Tibial artery (tissue), 1 donor: Measurements from ENCODE around the genes TNNT2 and SHISA4.

GRCh38 chr1:200437813-200438293 is 28.0 kb upstream of the ZNF281 start:
- PRO-cap: no peak

DNA sequence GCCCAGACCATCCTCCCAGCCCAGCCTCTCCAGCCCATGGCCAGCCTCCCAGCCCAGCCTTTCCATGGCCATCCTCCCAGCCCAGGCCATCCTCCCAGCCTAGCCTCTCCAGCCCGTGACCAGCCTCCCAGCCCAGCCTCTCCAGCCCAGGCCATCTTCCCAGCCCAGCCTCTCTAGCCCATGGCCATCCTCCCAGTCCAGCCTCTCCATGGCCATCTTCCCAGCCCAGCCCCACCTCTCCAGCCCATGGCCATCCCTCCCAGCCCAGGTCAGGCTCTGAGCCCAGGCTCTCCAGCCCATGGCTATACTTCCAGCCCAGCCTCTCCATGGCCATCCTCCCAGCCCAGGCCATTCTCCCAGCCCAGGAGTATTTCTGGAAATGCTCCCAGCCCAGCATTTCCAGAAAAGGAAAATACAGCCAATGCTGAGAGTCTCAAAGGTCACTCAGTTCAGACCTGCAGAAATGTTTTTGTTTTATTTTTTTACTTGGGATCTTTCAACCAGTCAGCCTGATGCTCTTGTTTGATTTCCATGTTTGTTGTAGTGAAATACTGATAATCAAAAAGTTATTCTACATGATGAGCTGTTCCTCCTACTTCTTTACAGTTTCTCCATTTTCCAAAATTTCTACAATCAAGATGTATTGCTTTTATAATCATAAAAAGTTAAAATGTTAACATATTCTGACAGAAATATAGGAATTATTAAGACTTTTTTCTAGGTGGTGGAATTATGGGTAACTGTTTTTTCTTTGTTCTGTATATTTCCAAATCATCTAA is 70.0 kb upstream of the ZNF281 start:
- PRO-cap: no peak

DNA sequence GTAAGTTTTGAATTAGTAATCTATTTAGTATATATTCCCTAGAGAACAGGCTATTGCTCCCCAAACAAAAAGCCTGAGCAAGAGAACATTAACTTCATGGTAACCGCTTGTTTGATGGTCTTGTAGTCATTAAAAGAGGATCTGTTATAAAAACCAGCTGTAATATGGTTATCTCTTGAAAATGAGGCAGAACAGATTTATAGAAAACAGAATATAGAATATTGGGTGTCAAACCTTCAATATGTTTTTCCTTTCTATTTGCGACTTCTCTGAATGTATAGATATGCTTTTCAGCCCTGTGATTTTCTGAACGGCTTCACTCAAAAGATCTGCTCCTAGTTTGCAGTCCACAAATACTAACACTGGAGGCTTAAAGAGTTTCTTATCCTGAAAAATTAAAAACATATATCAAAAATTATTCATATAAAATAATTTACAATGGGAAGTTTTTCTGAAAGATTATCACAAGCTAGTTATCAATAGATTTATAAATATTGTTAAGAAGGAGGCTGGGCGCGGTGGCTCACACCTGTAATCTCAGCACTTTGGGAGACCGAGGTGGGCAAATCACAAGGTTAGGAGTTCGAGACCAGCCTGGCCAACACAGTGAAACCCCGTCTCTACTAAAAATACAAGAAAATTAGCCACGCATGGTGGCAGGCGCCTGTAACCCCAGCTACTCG is 20.7 kb downstream of the DDX59 start:
- PRO-cap: no peak

DNA sequence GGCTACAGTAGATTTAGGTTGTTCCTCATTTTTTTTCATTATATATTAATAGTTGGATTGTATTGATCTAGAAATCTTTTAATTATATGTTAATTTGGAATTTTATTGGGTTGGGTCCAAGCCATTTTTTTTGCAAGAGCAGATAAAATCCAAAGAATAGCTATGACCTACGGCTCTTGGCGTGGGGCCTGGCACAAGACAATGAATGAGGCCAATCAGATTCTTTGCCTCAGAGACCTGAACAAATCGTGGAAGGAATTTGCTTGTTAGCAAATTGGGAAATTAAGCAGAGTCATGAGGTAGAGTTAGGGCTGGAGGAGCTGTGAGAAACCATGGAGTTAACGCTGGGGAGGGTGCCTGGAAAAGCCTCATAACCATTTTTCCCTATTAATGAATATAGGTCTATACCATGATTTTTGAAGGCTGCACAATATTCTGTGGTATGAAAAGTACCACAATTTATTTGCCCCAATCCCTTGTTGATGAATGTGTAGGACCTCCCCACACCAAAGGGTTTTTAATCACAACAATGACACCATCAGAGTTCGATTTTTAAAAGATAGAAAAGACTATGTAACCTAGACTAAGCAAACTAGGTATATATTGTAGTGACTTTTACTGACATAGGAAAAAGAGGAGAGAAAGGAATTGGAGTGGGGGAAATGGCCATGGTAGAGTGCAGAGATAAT is 40.2 kb downstream of the CAMSAP2 start:
- PRO-cap: no peak

DNA sequence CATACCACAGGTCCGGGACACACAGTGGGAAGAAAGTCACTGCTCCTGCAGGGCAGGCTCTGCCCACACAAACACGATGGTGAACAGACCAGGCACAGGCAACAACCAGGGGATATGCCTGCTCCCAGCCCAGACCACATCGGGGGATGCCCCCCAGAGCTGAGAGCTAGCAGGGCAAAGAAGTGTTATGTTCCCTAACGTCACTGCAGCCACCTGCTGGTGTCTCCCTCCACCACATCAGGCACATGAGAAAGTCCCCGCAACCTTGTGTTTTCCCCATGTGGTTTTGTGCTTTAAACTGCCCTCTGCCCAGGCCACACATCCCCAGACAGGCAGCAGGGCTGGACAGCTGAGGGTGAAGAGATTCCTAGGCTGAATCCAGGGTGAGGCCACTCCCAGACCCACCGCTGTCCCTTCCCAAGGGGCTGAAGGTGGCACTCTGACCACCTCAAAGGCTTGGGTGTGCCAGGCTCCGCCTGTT is 53.5 kb downstream of the KIF21B start:
- PRO-cap: no peak

DNA sequence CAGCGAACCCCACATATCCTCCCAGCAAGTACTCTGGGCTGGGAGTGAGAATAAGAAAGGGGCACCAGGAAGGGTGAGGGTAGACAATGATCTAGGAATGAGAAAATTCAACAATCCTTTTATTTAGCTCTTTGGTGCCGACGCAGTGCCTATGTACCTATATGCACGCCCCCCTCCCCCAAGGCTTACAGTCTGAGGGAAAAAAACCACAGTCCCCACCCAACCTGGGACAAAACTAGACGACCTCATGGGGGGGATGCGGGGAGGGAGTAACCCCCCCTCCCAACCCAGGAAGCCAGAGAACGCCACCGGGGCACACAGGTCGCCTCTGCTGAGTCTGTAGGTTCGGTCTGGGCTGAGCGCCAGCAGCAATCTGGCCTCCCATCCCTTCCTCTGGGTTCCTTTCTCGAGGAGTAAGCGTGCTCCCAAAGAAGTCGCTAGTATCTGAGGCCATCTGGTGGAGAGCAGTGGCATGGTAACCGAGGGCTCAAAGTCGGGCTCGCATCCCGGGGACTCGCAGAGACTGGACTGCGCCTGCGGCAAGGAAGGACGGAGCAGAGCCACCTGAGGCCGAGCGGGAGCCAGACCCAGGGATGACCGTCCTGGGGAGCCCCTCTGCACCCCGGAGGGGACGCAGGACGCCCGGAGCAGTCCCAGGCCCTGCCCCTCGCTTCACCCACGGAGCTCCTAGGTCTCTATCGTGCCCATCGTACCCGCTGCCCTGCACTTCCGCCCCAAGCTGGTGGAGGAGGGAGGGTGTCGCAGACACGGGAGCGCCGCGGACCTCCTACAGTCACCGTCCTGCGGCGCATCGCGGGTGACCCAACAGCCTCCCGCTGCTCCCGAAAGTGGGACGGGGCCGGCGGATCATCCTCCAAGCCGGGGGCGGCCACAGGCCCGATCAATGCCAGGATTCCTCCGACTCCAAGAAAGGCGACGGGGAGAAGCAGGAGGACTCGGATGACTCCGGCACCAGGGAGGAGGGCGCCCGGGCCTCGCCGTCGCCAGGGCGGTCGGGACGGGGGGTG is 1.9 kb upstream of the CACNA1S start:
- PRO-cap: unidirectional peak, plus-strand start at position 519 of the sequence

GRCh38 chr1:201172175-201172798 is 18.0 kb upstream of the TMEM9 start:
- PRO-cap: no peak

DNA sequence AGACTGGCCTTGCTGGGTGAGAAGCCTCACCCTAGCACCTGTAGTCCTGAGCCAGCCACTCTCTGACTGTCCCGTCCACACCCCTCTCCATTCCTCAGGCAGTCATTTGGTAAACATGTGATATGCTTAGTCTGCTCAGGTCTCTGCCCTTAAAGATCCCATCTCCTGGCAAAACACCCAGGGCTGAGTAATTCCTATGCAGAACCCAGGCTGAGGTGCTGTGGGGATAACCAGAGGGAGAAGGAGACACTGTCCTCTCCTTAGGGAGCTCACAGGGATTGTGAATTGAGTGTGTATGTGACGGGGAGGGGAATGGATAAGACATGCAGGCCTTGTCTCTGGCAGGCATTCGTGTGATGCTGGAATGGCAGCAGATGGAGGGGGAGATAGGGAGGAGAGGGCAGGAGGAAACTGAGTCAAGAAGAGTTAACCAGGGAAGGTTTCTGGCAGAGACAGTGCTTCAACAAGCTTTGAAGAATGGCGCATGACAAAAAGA is 13.5 kb upstream of the IGFN1 start:
- PRO-cap: no peak

DNA sequence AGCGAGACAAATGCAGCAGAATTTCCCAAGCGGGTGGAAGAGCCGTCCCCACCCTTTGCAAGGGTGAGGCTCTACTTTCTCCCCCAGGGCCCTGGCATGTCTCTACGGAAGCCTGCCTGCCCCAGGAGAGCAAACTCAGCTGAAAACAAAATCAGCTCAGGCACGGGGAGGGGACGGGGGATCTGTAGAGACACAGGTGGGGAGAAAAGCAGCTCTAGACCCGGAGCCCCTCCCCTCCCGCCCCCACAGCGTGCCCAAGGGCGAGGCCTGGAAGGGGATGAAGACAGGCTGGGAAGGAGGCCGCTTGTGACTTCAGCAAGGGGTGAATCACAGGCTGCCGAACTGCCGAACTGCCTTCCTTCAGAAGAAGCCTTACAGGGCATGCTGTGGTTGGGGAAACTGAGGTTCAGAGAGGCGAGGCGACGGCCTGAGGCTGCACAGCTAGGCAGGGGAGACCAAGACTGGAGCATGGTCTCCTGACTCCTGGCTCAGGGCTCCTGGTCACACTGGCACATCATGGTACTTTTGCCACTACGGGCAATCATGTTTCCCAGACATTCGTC is 19.3 kb downstream of the PKP1 start:
- PRO-cap: no peak

DNA sequence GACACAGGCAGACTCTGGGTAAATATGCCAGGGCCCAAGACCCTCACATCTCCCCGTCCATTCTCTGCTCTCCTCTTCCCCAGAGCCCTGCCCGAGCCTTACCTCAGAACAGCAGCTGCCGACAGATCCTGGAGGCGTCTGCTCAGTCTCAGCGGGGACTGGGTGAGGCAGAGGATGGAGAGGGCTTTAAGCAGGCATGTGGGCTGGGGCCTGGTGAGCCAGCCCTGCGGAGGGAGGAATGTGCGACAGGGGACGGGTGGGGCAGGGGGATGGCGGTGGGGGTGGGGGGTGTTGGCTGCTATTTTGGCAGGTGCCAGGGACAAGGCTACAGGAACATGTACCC is at the start of gene TNNT2:
TNNT2 (minus strand) TSS at position 160 of the 343 bp plus-strand sequence.
- PRO-cap: no peak

DNA sequence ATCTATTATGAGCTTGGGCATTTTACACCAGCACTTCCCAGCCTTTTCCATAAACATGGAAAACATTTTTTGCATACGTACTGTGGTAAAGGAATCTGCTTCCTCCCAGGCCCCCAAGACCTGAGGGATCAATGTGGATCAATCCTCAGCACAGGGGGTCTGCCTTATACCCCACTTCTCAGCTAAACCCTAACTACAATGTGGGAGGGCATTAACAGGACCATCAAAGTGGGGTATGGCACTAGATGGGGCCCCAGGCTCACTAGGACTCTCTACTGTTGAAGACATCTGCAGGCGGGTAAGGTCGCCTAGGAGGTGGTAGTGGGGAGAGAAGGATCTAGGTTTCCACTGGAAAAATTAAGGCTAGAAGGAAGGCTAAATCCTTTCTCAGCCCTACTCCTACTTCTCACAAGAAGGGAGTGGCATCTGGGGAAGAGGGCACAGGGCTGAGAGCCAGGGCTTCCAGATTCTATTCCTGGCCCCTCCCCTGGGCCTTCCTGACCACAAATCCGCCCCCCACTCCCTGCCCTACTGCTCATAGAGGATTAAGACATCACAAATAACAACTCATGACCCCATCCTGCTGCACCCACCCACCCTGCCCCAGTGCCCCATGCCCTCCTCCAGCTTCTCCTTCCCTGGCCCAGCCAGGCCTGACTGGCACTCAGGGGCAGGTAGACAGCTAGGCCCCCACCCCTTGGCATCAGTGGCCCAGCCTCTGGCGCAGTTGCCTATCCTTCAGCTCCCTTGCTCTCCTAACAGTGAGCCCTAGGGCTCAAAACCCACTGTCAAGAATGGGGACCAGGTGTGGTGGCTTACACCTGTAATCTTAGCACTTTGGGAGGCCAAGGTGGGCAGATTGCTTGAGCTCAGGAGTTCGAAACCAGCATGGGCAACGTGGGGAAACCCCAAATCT is 2.5 kb downstream of the PHLDA3 start:
- PRO-cap: unidirectional peak, plus-strand start at position 578 of the sequence

GRCh38 chr1:201481023-201481334 is 12.0 kb upstream of the PHLDA3 start:
- PRO-cap: unidirectional peak, minus-strand start at chr1:201481166

- PRO-cap: unidirectional peak, plus-strand start at chr1:201535423
These were observed 3.9 kb upstream of the NAV1 start for GRCh38 chr1:201534871-201535505.

DNA sequence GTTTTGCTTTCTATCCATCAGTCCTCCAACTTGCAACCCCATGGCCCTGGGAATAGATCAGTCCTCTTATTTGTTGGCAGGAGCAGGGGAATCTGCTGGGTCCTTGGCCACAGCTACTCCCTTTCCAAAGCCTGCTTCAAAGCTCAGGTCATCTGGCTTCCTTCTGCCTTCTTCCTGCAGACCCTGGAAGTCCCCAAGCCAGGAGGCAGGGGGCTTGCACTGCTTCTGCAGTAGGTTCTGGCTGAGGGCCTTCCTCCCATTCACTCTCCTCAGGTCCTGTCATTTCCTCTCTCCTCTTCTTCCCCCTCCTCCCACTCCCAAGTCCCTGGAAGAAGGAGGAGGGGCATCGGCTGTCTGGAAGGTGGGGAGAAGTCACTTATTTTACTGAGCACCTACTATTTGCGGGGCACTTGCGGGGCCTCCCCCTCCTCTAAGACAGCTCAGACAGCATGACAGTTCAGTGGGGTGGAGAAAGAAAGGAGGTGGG is 785 bp upstream of the NAV1 start:
- PRO-cap: no peak

- PRO-cap: no peak
These were observed 109.2 kb downstream of the NAV1 start for GRCh38 chr1:201647765-201648978.

GRCh38 chr1:201753617-201754884 is 74.9 kb upstream of the IPO9 start:
- PRO-cap: no peak

- PRO-cap: no peak
These were observed 58.9 kb upstream of the IPO9 start for GRCh38 chr1:201769674-201770780.

DNA sequence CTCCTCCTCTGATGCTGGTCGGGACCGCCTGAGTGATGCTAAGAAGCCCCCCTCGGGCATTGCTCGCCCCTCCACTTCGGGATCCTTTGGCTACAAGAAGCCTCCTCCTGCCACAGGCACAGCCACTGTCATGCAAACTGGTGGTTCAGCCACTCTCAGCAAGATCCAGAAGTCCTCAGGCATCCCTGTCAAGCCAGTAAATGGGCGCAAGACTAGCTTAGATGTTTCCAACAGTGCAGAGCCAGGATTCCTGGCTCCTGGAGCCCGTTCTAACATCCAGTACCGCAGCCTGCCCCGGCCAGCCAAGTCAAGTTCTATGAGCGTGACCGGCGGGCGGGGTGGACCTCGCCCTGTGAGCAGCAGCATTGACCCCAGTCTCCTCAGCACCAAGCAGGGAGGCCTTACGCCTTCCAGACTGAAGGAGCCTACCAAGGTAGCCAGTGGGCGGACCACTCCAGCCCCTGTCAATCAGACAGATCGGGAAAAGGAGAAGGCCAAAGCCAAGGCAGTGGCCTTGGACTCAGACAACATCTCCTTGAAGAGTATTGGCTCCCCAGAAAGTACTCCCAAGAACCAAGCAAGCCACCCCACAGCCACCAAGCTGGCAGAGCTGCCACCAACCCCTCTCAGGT is 46.6 kb upstream of the IPO9 start:
- PRO-cap: no peak

- PRO-cap: no peak
These were observed 16.0 kb upstream of the IPO9 start for GRCh38 chr1:201812801-201813454.

- PRO-cap: bidirectional peak, plus-strand start at chr1:201888679, minus-strand start at chr1:201888472; unidirectional peak, minus-strand start at chr1:201889039
These were observed at the start of gene SHISA4 for GRCh38 chr1:201888066-201889210. TSS of gene SHISA4 (plus strand) at chr1:201888898.